ENCODE measurements around a stretch of chr17.

GRCh38 chr17:230835-231370 lies 49.5 kb upstream of the DOC2B start:
- PRO-cap = no peak

GRCh38 chr17:266046-266560 lies 84.7 kb upstream of the DOC2B start:
- PRO-cap = no peak

DNA sequence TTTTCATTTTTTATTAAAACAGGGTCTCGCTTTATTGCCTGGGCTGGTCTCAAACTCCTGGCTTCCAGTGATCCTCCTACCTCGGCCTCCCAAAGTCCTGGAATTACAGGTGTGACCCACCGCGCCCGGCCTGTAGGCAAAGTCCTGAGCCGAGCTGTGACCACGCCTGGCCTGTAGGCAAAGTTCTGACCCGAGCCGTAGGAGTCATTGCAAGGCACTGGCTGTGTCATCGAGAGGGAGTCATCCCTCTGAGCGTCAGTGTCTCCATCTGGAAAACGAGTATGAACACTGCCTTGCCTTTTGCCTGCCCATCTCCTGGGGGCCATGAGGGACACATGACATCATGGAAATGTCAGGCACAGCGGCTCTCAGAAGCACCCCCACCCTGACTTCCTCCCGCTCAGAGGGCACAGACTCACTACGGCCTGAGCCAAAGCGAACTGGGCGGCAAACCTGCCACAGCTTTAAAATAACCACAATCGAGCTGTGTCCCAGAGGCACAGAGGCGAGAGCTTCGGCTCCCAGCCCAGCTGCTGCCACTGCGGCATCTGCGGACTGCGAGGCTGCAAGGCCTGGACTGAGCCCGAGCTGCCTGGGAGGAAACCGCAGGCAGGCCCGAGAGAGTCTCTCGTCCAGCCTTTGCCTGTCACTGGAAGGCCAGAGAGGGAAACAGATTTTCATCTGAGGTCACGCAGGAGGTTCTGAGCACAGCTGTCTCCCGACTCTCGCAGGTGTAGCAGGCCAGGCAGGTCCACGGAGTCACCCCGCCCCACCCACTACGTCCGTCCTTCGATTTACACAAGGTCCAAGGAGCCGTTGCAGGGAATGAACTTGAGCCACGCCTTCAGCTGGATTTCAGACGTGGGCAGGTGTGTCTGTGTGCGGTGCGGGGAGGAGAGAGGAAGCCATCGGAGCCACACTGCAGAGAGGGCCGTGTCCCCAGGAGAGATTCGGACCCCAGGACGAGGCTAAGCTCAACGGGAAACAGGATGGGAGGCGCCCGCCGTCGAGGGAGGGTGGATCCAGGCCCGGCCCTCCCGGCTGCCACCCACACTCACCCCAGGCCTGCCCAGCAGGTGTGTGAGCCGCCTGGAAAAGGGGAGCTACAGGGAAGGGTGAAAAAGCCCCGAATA lies 50.6 kb downstream of the RPH3AL start:
- PRO-cap = unidirectional peak, plus-strand start at position 418 of the sequence

- PRO-cap = bidirectional peak, plus-strand start at chr17:331262, minus-strand start at chr17:331056
Measured at GRCh38 chr17:330931-331927, 21.4 kb downstream of the RPH3AL start.

GRCh38 chr17:385258-385717 lies 24.8 kb upstream of the C17orf97 start:
- PRO-cap = bidirectional peak, plus-strand start at chr17:385543, minus-strand start at chr17:385420

- PRO-cap = unidirectional peak, plus-strand start at chr17:489946; unidirectional peak, plus-strand start at chr17:490174
Measured at GRCh38 chr17:489722-490660, 79.9 kb downstream of the C17orf97 start.

- PRO-cap = no peak
Measured at GRCh38 chr17:511818-512370, 101.8 kb downstream of the C17orf97 start.

DNA sequence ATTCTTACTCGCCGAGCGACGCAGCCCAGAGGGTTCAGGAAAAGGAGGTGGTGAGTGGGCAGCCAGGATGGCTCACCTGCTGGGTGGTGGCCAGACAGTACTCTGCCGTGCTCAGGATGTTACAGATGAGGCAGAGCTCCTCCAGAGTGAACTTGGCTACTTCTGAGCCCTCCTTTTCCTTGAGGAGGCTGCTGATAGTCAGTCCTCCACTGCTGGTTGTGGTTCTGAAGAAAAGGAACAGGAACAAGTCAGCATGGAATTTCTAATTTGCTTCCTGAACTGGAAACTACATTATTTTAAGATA lies 150.2 kb downstream of the C17orf97 start:
- PRO-cap = bidirectional peak, plus-strand start outside the sequence, minus-strand start at position 220 of the sequence

- PRO-cap = unidirectional peak, minus-strand start at chr17:733100
Measured at GRCh38 chr17:732960-733285, 527 bp downstream of the TLCD3A start.

DNA sequence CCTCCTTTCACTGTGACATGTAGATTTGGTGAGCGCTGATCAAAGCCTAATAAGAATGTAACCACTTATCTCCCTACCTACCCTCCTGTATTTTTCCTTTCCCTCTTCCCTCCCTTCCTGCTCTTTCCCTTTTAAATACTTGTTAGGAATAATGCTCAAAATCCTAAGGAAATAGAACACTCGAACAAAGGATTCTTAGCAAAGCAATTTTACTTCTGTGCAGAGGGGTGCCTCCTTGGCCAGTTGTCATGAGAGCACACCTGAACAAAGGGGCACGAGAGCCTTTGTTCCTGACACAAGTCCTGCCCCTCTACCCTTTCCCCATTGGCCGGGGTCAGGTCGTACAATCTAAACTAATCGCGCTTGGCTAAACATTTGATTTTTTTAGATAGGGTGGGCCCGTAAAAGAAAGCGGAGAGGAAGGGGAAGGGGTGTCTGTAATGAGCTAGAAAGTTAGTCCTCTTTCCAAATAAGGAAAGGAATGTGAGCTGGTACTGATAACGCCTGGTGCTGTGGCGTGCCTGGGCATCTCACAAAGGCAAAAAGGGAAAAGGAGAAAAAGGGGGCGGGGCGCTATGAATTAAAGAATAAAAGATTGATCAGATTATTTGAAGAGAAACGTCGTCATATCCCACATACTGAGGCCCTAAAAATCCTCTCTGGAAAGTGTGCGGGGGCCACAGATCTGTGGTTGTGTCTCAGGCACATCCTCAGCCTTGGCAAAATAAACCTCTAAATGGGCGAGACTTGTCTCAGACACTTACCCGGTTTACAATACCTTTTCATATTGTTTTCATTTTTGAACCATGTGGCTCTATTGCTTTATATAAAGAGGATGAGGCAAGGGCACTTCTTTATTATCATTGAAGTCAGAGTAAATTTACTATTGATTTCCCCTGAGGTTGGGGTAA lies 4.1 kb upstream of the GEMIN4 start:
- PRO-cap = no peak

- PRO-cap = no peak
Measured at GRCh38 chr17:769717-770421, 12.2 kb downstream of the GLOD4 start.

- PRO-cap = no peak
Measured at GRCh38 chr17:789034-789764, 7.0 kb downstream of the MRM3 start.

GRCh38 chr17:890880-891523 lies 88.6 kb downstream of the NXN start:
- PRO-cap = no peak

DNA sequence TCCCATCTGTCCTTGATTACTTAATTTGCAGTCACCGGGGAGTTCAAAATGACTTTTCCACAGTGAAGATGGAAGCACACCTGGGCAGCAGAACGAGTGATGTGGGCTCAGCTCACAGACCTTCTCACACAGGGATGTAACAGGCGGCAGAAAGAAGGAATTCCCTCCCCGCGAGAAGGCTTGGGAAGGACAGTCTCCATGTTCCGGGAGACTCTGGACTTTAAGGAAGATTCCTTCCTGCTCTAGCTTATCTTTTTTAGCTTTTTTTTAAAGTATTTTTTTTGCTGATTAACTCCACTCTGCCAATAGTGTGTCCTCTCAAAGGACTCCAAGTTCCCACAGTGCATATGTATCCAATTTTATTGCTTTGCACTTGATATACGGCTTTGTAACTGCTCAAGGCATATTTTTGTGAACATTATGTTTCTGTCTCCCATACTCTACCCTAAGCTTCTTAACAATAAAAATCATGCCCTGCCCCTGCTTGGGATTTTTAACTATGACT lies 68.8 kb downstream of the NXN start:
- PRO-cap = no peak

DNA sequence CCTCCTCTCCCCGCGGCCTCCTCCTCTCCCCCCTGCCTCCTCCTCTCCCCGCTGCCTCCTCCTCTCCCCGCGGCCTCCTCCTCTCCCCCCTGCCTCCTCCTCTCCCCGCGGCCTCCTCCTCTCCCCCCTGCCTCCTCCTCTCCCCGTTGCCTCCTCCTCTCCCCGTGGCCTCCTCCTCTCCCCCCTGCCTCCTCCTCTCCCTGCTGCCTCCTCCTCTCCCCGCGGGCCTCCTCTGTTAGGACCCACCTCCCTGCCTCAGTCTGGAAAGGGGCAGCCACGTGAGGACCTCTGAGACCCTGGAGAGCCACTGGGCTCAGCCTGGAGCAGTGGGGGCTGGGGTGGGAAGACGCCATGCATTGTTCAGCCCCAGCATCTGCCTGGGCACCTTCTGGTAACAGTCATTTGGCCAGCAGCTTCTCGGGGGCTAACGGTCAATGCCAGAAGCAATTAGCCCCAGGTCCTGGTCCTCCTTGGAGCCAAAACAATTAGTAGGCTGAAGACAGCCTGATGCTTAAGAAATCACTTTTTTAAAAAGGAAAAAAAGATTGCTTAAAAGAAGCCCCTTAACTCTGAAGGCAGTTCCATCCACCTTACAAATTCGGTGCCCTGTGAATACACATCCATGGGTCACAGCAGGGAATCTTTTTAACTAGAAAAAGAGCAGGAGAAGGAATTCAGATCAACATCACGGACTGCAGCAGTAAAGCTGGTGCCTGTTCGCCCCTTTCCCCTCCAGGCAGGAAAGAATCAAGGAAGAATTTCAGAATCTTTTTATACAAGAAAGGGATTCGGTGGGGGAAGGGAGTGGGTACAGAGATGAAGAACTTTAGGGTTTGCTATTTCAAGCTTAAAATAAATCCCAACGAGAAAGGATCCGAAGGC lies 29.8 kb downstream of the NXN start:
- PRO-cap = no peak

DNA sequence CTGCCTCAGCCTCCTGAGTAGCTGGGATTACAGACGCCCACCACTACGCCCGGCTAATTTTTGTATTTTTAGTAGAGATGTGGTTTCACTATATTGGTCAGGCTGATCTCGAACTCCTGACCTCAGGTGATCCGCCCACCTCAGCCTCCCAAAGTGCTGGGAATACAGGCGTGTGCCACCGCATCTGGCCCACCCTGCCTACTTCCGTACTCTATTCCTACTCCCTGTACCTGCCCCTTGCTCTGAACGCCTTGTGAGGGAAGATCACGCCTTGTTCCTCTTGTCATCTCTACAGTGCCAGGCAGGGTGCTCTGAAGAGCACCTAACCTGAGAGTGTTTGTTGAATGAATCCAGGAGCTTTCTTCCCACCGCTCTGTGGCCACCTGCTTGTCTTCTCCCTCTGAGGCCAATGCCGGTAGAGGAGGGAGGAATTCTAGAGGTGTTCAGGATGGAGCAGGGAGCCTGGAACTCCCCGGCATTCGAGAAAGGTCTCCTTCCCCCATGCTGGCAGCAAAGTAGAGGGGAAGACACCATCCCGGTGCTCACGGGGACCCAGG lies 73.1 kb downstream of the ABR start:
- PRO-cap = no peak

DNA sequence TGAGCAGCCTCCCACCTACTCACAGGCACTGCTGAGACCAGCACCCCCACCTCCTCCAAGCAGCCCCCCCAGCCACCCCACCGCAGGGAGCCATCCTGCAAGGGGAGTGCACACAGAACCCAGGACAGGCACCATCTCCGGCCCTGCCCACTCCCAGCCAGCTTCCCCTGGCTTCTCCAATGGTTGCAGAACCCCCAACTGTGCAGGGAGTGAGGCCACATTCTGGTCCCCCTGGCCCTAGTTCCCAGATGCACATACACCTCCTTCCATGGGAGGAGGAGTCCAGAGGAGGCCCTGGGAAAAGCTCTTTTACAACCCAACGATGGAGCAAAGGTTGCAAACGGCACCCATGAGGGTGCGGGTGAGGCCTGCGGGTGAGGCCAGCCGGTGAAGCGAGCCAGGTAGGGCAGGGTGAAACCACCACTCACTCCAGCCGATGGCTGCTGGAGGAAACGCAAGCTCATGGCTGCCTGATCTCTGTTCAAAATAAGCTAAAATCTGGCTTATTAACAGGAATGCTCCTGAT lies 69.7 kb downstream of the ABR start:
- PRO-cap = no peak

- PRO-cap = unidirectional peak, plus-strand start at chr17:1111502
Measured at GRCh38 chr17:1111223-1112233, 68.3 kb downstream of the ABR start.

DNA sequence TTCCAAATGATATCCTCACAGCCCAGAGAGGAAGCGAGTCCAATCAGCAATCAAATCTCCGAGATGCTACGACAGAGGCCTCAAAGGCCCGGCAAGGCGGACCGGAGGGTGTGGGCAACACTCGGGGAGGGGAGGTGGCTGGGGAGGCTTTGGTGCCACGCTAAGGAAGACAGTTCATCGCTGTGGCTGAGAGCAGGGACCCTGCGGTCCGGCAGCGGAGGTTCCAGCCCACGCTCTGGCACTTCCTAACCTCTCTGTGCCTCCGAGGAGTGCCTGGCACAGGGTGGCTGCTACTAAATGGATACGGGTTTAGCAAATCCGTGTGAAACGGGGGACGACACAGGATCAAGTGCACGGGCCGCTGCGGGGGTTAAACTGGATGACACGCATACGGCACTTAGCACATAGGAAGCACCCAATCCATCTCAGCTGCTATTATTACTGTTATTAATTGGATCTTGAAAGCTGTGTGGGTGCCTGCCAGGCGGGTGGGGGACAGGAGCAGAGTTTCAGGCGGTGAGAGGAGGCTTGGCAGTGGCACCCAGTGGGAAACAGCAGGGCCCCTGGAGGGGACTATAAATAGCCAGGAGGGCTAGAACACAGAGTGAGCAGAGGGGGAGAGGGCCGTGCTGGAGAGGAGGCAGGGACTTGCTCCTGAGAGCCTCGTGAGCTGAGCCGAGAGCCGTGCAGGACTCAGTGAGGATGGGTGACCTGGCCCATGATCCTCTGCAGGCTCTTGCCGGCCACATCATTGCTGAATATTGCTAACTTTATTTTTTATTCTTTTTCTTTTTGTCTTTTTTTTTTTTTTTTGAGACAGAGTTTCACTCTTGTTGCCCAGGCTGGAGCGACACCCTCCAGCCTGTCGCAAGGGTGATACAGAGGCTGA lies 45.0 kb downstream of the ABR start:
- PRO-cap = bidirectional peak, plus-strand start at position 634 of the sequence, minus-strand start at position 546 of the sequence

GRCh38 chr17:1190475-1190932 lies 10.7 kb upstream of the ABR start:
- PRO-cap = no peak

Data from left ventricle myocardium (tissue), 1 donor.